ENCODE results near the genes SAMD9L and TFPI2.

DNA sequence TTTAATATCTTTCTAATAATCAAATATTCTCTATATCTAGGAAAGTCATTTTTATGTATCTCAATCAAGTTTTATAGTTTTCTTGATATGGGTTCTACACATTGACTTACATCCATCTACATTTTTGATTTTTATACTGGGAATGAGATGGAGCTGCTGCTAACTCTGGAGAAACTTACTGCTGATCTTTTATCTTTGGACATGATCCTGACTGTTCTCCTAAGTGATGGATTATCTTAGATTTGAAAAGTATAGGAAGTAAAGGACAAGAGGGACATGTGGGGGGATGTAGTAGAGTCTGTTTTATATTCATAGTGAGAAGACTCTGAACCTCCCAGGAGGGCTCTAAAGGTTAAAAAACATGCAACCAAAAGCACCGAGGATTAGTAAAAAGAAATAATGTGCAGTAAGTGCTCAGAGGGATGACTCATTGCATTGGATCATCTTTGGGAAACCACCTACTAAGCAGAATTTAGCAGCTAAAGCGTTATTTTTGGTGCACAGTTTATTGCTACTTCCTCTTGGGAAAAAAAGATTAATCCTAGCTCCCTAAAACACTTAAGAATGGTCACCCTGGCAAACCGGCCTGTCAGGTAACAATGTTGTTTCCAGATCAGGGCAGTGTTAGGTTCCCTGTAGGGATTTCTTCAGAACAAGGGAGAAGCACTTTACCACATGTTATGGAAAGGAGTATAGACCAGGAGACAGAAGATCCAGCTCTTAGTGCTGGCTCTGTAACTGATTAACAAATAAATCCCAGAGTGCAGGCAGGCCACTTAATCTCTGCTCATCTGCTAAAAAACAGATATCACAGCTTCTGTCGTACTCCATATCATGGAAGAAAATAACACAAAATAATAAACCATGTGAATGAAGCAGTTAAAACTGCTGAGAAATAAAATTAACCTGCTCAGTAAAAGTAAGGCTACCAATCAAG lies 44.7 kb upstream of the FAM133B start:
- PRO-cap: no peak
- RAMPAGE, long total RNA: no peak

DNA sequence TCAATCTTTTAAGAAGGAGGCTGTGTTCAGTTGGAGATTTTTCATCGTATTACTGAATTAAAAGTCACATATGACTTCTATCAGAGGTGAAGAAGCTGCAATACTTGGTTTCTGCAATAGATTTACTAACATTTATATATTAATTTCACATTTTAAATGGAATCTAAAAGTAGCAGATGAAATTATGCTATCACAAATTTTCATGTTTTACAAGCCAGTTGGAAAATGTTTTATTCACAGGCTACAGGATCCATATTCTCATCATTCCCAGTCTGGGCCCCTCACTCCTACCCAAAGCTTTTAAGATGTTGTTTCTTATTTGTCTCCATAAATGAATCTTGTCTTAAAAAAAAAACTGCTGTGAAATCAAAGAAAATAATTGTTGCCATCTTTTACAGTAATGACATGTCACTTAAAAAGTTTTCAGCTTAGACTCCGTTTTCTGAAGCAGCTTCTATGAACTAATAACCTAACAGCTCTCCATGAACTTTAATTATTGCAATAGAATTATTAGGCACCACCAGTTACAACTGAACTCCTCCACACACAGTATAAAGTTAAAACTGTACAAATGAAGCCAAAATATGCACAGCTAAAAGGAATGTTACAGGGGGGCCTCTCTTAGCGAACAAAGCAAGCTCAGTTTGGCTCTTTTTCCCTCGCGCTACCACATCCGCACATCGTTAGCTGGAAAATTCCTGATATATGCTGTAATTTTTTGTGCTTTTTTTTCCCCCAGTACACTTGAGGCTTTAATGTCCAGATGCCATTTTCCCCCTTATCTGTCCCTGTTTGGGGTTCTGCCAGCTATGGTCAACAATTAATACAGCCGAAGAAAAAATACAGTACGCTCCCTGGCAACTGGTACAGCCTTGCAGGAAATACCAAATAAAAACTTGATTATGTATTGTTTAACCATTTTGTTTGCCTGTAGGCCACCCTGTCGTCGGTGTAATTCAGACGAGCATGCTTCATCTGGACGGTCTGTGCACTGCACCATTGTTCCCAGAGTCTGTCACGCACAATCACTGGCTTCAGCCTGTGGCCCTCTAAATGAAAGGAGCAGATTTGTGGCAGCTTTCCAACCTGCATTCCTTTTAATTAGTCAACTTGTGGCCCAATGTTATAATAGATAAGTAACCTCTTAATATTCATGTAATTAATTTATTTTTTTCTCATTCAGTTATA lies 107.9 kb upstream of the FAM133B start:
- PRO-cap: no peak
- RAMPAGE, long total RNA: no peak

- PRO-cap: no peak
- RAMPAGE, long total RNA: no peak
Observed at GRCh38 chr7:92766401-92766976, 69.9 kb downstream of the CDK6 start.

- PRO-cap: no peak
- RAMPAGE, long total RNA: no peak
Observed at GRCh38 chr7:93134285-93135093, 13.7 kb downstream of the SAMD9L start.

DNA sequence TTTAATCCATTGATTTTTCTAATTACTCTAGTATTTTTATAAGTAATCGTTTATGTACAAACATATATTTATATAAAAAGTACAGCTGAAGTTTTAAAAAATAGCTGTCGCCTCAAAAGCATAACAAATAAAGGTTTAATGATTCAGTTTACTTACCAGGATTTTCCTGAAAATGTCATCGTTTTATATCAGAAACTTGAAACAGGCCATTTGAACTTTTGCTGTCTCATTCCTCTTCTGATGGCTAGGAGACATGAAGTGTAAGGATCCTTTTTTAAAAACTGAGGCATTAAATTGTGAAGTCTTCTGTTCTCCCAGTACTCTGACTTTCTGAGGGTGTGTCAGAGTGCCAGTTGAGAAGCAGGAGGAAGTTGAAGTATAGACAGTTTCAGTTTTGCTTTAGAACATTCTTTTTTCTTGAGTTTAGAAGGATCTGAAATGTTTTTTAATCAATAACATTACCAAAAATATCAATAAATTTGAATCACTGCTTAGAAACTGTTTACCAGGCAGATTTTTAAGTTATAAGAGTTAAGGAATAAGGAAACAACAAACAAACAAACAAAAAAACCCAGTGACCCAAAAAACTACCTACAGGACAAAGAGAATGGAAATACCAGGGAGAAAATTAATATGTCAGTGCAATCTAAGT lies at the start of gene SAMD9L:
Gene SAMD9L, minus strand, starts transcription at position 348 of the 652 bp plus-strand sequence.
- PRO-cap: unidirectional peak, minus-strand start at position 332 of the sequence
- RAMPAGE, long total RNA: no peak

GRCh38 chr7:93590951-93592241 lies 16.9 kb upstream of the CALCR start:
- PRO-cap: no peak
- RAMPAGE, long total RNA: no peak

GRCh38 chr7:93890573-93891212 lies at the start of gene TFPI2:
Gene TFPI2 (minus strand): TSS chr7:93890753.
- PRO-cap: no peak
- RAMPAGE, long total RNA: no peak

DNA sequence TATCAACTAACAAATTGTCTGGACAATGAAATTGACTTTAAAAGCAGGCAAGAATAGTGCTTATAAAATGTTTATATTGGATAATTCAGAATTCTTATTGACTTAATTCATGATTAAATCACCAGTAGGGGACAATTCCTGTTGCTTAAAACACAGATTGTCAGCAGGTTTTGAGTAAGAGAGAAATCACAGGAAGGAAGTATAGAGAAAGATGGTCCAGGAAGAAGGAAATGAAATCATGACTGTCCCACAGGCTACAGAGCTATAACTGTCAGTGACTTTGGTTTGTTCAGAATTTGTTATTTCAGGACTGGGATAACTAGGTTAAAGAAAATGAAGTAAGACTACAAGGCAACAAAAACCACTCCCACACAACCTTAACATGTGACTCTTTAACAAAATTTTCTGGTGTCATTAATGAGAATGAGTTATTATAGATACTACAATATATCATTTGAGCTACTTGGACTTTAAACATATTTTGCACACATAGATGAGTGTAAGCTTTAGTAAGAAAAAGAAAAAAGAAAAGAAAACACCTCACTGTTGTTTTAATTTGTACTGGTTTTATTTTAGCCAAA lies 6.9 kb downstream of the GNGT1 start:
- PRO-cap: no peak
- RAMPAGE, long total RNA: no peak

- PRO-cap: no peak
- RAMPAGE, long total RNA: no peak
Observed at GRCh38 chr7:94060844-94061293, 56.7 kb upstream of the BET1 start.

DNA sequence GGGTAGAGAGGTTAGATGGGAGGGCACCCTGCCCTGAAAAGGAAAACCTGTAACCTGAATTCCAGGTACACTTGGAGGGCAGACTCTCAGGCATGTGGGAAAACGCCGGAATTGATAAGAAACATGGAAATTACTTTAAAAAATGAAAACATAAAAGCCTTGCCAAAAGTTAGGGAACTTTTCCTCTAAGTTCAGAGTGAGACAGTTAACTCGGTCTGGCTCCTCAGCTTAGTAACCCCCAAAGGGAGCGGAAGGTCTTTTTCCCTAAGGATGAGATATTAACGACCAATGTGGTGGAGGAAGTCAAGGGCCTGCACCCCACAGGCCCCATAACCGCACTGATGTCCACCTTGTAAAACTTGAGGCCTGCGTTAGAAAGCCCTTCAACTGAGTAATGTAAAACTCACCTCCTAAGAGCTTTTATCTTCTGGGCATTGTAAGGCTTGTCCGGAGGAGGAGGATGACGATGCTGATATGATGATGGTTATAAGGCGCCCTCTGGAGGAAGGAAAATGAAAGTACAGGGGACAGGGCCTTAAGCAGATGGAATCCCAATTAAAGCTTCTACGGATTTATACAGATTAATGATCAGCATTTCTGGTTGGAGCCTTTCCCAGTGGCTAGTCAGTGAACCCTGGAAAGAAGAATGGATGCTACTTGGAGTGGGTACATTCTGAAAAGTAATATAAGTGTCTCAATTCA lies 589 bp downstream of the COL1A2 start:
- PRO-cap: no peak
- RAMPAGE, long total RNA: no peak

DNA sequence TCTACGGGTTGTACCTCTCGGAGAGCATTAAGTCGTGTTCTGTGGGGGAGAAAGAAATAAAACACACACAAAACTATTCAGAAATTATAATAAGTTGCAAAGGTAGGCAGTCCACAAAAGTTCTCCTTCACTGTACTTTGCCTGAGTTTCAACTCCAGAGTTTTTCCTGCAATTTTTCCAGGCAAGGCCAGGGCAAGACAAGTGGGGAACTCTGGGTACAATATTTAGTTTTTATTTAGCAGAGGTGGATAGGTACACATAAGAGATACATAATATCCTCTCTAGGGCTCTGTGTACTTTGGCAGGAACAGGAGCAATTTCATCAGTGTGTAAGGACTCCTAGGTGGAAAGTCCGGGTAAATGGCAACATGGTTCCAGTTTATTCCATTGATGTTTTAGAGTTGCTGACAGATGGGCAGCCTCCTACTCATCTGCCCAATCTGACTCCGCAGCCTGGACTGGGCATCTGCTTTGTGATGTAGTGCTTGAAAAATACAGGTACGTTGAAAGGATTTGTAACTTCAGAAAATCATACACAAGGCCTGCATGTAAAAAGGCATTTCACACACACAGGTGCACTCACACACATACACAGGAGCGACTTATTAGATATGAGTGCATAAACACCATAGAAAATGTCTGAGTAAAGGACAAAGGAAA lies 5.8 kb downstream of the PON1 start:
- PRO-cap: no peak
- RAMPAGE, long total RNA: no peak

GRCh38 chr7:95397824-95398607 lies 1.8 kb upstream of the PON3 start:
- PRO-cap: no peak
- RAMPAGE, long total RNA: no peak

DNA sequence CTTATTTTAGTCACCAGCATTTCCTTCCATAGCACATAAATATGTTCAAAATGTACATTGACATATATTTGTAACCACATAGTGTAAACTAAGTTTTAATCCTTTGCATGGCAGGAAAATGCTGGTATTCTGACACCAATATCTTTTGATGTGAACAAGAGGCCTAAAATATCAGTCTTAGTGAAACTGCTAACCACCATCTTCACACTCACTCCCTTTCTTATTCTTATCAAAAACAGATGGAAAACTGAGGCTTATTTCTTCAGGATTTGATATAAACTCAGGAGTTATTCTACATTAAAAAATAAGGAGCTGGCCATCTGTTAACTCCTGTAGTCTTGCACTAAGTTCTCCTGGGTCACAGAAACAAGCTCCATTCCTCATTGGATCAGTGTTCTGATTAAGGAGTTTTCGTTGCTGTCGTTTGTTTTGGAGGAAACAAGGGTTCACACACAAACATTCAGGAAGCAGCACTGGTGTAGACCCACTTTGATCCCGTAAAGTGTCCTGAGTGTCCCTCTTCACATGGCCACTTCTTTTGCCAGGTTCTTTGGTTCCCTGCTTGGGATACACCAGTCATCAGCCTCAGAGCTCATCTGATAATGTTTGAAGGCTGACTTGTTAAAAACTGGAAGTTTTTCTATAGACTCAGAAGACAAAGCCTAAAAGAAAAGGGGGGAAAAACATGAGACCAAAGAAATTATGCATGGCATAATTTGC lies 11.0 kb downstream of the PDK4 start:
- PRO-cap: no peak
- RAMPAGE, long total RNA: no peak

DNA sequence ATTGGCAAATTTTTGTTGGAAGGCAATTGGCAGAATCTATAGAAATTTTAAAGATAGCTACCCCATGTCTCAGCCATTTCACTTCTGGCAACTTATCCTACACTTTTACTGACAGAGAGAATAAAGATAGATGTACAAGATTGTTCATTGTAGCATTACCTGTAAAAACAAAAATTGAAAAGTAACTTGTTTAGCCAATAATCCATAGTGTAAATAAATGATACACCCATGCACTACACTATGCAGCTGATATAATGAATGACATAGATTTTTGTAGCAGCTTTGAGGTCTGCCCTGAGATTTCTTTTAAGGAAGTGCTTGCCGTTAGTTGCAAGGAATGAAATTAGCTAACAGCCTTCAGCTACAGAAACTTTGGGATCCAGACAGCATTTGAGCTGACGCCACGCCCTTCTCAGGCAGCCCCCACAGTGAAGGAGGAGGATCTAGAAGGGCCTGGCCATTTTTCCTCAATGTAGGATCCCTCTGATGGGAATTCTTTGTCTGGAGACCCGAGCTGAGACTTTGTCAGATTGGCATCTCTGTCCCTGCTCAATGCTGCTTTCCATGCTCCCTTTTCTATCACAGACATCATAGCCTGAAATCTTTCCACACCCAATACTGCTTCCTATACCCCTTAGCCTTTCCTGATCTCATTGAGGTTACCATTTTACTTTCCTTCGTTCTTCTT lies 6.1 kb upstream of the PDK4 start:
- PRO-cap: no peak
- RAMPAGE, long total RNA: no peak

GRCh38 chr7:95607341-95608105 lies 11.2 kb upstream of the PDK4 start:
- PRO-cap: no peak
- RAMPAGE, long total RNA: no peak

GRCh38 chr7:96238529-96239026 lies 83.3 kb downstream of the SLC25A13 start:
- PRO-cap: no peak
- RAMPAGE, long total RNA: no peak

DNA sequence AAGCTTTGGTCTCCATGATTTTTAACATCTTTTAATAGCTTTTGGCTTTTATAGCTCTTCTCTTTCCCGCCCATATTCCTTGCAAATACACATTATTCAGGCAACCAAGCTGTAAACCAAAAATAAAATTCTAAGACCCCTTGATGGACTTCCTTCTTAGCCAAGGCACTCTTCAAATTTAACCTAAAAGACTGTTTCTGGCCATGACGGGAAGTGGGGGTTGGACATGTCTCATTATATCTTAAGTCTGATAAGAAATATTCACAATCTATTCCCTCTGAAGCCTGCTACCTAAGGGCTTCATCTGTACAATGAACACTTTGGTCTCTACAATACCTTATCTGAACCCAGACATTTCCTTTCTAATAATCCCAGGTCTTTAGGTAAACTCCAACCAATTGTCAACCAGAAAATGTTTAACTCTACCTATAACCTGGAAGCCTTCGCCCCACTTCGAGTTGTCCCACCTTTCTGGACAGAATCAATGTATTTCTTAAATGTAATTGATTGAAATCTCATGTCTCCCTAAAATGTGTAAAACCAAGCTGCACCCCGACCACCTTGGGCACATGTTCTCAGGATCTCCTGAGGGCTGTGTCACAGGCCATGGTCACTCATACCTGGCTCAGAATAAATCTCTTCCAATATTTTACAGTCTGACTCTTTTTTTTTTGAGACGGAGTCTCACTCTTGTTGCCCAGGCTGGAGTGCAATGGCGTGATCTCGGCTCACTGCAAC lies 79.4 kb downstream of the SLC25A13 start:
- PRO-cap: no peak
- RAMPAGE, long total RNA: no peak

- PRO-cap: no peak
- RAMPAGE, long total RNA: no peak
Observed at GRCh38 chr7:96263256-96264055, 58.4 kb downstream of the SLC25A13 start.

DNA sequence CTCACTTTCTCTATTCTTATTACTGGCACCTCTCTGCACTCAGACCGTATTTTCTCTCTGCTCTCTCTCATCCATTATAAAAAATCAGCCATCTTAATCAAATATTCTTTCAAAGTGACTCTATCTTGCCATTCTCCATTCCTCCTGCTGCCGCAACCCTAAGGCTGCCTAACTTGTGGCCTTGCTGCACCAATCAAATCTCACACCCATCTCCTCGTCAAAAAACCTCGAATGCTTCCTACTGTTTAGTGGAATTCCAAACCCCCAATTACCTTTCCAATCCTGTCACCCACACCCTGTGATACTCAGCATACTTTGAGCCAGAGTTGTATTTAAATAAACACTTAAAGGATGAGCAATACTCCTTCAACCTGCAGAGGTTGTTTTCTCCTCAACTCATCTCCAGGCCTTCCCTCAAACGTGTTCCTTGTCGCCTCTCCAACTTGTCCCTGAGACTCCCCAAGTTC lies 36.8 kb downstream of the SLC25A13 start:
- PRO-cap: no peak
- RAMPAGE, long total RNA: no peak

GRCh38 chr7:96314252-96315045 lies 7.4 kb downstream of the SLC25A13 start:
- PRO-cap: no peak
- RAMPAGE, long total RNA: no peak

Measured in OCI-LY7 (cell line).